Hair follicle dermal papilla cell (primary cell): ENCODE data around the gene TARS3.

DNA sequence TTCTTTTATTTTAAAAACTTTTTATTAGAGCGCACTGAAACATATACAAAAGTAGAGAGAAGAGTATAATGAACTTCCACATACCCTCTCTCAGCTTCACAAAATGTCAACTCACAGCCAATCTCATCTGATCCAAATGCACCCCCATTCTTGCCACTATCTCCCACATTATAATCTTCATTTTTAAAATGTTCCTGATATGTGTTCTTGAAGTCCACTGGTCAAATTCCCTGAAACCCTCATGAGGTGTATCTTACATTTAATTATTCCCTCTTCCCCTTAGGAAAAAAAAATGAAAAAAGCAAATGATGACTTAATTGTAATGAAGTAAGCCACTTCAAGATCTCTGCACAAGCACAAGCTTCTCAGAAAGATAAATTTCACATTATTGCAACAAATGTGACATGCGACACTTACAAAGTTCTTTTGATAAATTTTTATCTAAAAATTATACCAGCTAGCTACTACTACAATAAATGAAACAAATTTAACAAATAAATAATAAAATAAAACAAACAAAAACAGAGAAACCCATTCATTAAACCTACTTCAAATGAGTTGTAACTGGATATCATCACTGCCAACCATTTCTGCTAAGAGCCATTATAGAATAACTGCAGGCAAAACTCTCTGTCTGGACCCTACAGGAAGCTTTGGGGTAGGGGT, 9.9 kb upstream of the TM2D3 start:
- CAGE, long polyA plus RNA: no peak

- CAGE, long polyA plus RNA: no peak
These were observed 31.8 kb upstream of the TM2D3 start for GRCh38 chr15:101683935-101684494.

DNA sequence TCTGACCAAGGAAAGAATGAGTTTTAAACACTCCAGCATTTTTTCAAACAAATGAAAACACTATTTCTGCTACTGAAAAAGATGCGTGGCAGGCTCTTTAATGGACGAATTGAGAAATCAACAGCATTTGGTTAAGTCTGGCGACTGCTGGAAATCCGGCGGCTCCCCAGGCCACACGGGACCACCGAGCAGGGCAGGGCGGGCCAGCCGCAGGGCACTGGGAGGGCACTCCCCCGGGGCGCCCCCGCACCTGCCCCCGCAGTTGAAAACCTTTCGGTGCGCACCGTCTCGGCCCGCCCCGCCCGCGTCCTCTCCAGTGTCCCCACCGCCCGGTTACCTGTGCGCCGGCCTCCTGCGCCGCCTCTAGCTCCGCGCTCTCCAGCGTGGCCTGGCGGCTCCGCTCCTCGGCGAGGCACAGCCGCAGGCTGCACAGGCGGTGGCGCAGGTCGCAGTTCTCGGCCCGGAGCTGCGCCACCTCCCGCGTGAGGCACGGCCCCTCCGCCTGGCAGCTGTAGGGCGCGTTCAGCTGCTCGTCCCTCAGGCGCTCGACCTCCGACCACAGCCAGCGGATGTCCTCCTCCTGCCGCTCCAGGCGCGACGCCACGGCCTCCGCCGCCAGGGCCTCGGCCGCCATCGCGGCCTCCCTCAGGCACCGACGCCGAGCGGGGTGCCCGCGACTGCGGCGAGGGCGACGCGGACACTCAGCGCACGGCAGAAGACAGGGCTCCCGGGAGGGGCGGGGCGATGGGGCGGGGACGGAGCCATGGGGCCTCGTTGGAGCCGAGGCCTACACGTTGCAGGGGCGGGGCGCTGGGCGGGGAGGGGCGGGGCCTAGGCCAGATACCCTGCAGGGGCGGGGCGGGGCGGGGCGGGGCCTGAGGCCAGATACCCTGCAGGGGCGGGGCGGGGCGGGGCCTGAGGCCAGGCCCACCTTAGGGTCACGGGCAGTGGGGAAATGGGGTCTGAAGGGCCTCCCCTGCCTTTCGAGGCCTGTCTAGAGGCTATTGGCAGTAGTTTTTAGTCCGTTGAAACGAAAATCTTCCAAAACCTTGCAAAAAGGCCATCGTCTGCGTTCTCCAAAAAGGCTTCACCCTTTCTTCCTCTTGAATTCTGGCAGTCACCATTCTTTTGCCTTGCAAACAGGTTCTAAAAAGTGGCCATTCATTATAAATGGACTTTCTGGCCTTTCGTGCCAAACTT, at the start of gene TARS3:
Gene TARS3, minus strand, starts transcription at position 720 of the 1,200 bp plus-strand sequence.
- CAGE, long polyA plus RNA: no peak